GM12878 (cell line): ENCODE results near the gene RAP1GDS1.

- RAMPAGE, long total RNA, result no peak
- RRBS, 2 experiments, result no CpG with 5 or more reads among the region's 1 CpG
CAGE:
- cytosol, long polyA minus RNA, result no peak
- cytosol, long polyA plus RNA, result no peak
- long polyA plus RNA, result no peak
- nucleolus, long total RNA, result no peak
- nucleus, long polyA plus RNA, result no peak
- nucleus, long total RNA, result no peak
These were observed 522.1 kb downstream of the CCSER1 start for GRCh38 chr4:90649271-90649722.

GRCh38 chr4:93831854-93832648, 3.5 kb downstream of the ATOH1 start:
- RAMPAGE, long total RNA, result no peak
- RRBS, 2 experiments, result no CpG with 5 or more reads among the region's 23 CpGs
CAGE:
- cytosol, long polyA minus RNA, result no peak
- cytosol, long polyA plus RNA, result no peak
- long polyA plus RNA, result no peak
- nucleolus, long total RNA, result no peak
- nucleus, long polyA plus RNA, result no peak
- nucleus, long total RNA, result no peak

GRCh38 chr4:94407840-94408205, 43.9 kb upstream of the PDLIM5 start:
- RAMPAGE, long total RNA, result no peak
- RRBS, 2 experiments, result no CpG with 5 or more reads among the region's 2 CpGs
CAGE:
- cytosol, long polyA minus RNA, result no peak
- cytosol, long polyA plus RNA, result no peak
- long polyA plus RNA, result no peak
- nucleolus, long total RNA, result no peak
- nucleus, long polyA plus RNA, result no peak
- nucleus, long total RNA, result no peak

DNA sequence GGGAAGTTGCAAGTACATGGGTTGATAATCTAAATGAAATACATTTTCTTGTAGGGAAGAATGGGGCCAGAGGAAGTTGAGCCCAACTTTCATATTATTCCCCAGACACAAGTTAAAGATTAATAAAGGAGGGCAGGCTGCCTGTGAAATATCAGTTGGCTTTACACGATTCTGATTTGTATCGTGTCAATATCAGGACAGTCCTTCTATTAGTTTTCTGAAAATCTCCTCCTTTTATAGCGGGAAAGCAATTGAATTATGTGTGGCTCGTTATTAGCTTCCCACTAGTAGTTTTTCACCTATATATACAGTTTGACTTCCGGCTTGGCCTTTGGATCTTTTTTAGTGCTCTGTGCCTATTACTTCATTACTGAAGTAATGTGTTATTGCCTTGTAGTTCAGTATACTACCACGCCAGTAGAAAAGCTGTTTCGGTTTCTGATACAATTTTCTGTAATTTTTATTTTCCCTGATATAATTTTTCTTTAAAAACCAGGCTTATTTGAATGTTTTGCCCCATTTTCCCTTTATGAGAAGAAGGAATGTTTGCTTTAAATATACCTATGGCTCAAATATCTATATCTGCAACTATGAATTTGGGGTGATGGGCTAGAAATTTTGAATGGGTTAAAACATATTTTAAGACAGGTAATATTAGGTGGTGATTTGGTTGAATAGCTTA, 1.9 kb downstream of the PDLIM5 start:
- RAMPAGE, long total RNA, result no peak
- RRBS, 2 experiments, result no CpG with 5 or more reads among the region's 7 CpGs
CAGE:
- cytosol, long polyA minus RNA, result no peak
- cytosol, long polyA plus RNA, result no peak
- long polyA plus RNA, result no peak
- nucleolus, long total RNA, result no peak
- nucleus, long polyA plus RNA, result no peak
- nucleus, long total RNA, result no peak

DNA sequence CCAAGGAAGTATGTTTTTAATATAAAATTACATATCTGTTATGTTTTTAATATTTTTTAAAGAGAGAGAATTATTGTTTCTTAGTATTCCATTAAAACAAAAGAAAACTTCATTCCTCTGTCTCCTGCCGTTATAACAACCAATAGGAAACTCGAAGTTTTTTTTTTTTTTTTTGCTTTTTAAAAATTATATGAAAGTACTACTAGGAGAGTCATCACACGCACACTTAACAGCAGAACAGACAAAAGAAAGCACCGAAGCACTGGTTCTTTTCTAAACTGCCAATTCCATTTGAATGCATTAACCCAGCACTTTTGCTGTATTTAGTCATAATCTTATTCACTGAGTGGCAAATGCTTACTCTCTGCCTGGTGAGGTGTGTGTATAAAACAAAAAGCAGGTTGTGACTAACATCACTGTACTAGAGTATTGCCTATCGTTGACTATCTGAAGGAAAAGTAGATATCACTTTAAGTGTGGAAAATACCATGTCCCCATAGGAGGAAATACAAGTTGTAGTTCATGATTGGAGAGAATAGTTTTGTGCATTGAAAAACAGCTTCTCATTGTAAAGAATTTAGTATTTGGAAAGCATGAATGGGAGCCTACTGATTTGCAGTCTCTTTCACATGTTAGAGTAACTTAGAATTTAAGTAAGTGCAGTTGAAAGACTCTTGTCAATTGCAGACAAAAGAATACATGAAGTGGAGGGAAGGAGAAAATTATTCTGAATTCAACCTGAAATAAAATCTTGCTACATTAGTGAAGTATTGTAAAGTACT, 2.6 kb downstream of the PDLIM5 start:
- RAMPAGE, long total RNA, result no peak
- RRBS, 2 experiments, result no CpG with 5 or more reads among the region's 5 CpGs
CAGE:
- cytosol, long polyA minus RNA, result no peak
- cytosol, long polyA plus RNA, result no peak
- long polyA plus RNA, result no peak
- nucleolus, long total RNA, result no peak
- nucleus, long polyA plus RNA, result no peak
- nucleus, long total RNA, result no peak

- RAMPAGE, long total RNA, result no peak
- RRBS, 2 experiments, result no CpG with 5 or more reads among the region's 2 CpGs
CAGE:
- cytosol, long polyA minus RNA, result no peak
- cytosol, long polyA plus RNA, result no peak
- long polyA plus RNA, result no peak
- nucleolus, long total RNA, result no peak
- nucleus, long polyA plus RNA, result no peak
- nucleus, long total RNA, result no peak
These were observed 33.1 kb downstream of the PDLIM5 start for GRCh38 chr4:94484825-94485301.

DNA sequence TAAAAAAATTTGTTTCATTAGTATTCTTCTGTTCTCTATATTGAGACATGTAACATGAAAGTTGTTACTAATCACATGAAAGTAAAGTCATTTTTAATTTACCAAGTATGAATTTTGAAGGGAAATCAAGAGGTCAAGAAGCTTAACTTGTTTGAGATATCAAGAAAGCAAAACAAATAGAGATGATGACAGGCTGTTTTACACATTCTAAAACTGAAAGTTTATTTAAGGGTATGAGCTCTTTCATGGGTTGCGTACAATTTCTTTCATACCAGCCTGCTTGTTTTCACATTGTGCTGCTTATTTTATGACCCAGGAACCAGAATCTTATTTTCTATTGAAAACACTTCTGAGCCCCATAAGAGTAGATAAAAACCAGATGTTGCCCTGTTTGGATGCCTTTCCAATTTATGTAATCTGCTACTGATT, 74.1 kb downstream of the PDLIM5 start:
- RAMPAGE, long total RNA, result no peak
- RRBS, 2 experiments, result no CpG with 5 or more reads among the region's 1 CpG
CAGE:
- cytosol, long polyA minus RNA, result no peak
- cytosol, long polyA plus RNA, result no peak
- long polyA plus RNA, result no peak
- nucleolus, long total RNA, result no peak
- nucleus, long polyA plus RNA, result no peak
- nucleus, long total RNA, result no peak

DNA sequence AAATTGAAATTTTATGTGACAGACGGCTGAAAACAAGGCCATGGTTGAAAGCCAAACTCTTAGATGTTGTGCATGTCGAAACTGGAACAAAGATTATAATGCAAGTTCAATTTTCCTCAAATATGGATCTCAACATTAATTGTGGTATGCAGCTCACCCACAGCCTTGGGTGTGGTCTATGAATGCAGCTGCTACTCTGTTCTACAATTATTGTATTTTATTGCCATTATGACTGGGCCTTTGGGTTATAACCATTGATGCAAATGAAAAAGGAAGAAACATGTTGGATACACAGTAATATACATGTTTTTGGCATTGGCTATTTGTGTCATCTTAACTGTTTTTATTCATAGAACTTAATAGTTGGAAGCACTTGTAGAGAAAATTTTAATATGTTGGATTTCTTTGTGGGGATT, 107.8 kb downstream of the PDLIM5 start:
- RAMPAGE, long total RNA, result no peak
- RRBS, 2 experiments, result no CpG with 5 or more reads among the region's 2 CpGs
CAGE:
- cytosol, long polyA minus RNA, result no peak
- cytosol, long polyA plus RNA, result no peak
- long polyA plus RNA, result no peak
- nucleolus, long total RNA, result no peak
- nucleus, long polyA plus RNA, result no peak
- nucleus, long total RNA, result no peak

GRCh38 chr4:94599438-94600559, 148.1 kb downstream of the PDLIM5 start:
- RAMPAGE, long total RNA, result no peak
- RRBS, 2 experiments, result no CpG with 5 or more reads among the region's 4 CpGs
CAGE:
- cytosol, long polyA minus RNA, result no peak
- cytosol, long polyA plus RNA, result no peak
- long polyA plus RNA, result no peak
- nucleolus, long total RNA, result no peak
- nucleus, long polyA plus RNA, result no peak
- nucleus, long total RNA, result no peak

DNA sequence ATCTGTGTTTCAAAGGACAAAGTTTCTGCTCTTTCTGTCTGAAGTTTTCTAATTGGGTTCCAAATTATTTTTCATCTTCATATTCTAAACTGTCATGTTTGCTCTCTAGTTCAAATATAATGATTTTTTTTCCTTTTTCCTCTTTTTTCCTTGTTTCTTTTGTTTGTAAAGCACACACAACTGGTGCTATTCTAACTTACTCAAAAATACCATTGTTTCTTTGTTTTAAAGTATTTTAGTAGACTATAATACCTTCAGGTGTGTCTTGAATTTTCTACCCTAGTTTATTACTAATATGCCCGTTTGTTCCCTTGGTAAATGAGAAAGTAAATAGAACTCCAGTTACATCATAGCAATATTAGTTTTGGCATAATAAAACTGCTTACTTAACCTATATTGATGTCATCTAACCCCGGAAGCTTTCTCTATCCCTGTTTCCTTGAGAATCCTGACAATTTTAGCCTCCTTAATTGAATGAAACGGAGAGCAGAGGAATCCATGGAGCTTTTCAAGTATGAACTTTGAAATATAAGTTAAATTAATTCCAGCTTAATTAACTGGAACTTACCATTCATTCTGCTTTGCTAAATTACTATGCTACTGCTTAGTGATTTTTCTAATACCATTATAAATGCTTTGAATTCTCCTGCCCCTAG, 87.5 kb upstream of the BMPR1B start:
- RAMPAGE, long total RNA, result no peak
- RRBS, 2 experiments, result no CpG with 5 or more reads among the region's 3 CpGs
CAGE:
- cytosol, long polyA minus RNA, result no peak
- cytosol, long polyA plus RNA, result no peak
- long polyA plus RNA, result no peak
- nucleolus, long total RNA, result no peak
- nucleus, long polyA plus RNA, result no peak
- nucleus, long total RNA, result no peak

DNA sequence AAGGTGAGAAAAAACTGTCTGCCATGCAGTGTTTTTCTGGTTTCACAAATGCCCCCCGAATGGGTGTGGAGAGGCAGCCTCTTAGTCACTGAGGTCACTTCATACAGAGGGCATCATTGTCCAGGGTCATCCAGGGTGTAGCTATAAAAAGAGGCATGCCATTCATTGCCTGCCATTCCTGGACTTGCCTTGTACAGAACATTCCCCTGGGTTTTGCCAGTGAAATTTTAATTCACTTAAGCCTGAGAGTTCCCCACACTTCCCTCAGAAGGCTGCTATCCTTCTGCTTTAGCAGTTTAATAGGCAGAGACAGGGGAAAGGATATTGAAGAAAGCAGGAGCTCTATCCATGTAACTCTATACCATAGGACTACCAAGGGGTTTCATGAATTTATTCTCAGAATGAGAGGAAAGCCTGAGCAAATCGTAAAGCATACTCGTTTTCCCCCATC, 230.2 kb downstream of the UNC5C start:
- RAMPAGE, long total RNA, result no peak
- RRBS, 2 experiments, result no CpG with 5 or more reads among the region's 3 CpGs
CAGE:
- cytosol, long polyA minus RNA, result no peak
- cytosol, long polyA plus RNA, result no peak
- long polyA plus RNA, result no peak
- nucleolus, long total RNA, result no peak
- nucleus, long polyA plus RNA, result no peak
- nucleus, long total RNA, result no peak

DNA sequence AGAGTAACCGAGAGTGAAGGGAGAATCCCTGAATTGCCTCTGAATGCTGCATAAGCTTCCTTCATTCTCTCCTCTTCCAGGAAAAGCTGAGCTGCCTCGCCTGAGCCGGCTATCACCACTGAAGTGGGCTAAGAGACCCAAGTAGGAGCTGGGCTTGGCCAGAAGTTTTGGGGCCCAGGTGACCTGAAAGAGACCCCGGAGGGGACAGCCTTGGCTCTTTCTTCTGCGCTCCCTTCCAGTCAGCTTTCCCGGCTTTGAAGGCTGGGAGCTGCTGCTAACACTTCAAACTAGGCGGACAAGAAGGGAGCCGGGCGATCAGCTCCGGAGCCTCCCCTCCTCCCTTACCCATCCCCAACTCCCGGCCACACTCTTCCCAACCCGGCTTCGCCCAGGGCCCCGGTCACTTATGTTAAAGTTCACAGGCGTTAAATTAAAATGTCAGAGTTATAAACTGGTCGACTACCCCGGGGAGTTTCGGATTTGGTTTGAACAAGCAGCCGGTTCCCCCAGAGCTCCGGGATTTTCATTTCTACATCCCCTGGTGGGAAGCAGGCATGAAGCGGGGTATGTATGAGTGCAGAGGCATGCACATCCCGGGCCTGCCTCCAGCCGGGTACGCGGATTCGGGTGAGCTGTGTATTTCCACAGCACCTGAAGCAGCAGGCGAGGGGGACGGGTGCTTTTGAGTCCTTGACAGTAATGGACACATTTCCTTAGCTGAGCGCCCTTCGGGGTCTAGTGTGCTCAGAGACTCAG, 1.1 kb downstream of the UNC5C start:
- RAMPAGE, long total RNA, result no peak
- RRBS, 2 experiments, result 25 to 42% methylated on average over 9 to 12 of the region's 30 CpGs
CAGE:
- cytosol, long polyA minus RNA, result no peak
- cytosol, long polyA plus RNA, result no peak
- long polyA plus RNA, result no peak
- nucleolus, long total RNA, result no peak
- nucleus, long polyA plus RNA, result no peak
- nucleus, long total RNA, result no peak

DNA sequence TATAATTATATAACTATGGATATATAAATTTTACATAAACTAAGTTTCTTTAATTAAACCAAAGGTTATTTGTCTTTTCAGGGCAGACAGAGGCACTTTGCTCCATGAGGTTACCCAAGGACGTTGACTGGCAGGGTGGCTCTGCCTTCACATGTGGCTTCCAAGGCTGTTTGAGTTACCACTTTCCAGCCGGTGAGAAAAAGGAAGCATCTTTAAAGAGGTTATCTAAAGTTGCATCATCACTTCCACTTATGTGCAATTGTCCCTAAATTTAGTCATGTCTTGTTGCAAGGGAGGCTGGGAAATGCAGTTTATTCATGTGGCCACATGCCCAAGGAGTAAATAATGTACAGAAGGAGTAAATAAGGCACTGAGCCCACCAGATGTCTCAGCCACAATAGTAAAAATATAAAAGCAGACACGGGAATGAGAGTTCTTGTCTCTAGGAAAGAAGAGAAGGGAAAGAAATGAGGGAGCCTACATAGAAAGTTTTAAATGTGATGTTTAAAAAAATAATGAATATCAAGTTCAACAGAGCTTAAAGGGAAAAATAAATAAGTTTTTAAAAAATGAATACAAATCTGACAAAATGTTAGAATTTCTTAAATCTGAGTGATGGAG, 28.9 kb upstream of the RAP1GDS1 start:
- RAMPAGE, long total RNA, result no peak
- RRBS, 2 experiments, result no CpG with 5 or more reads among the region's 3 CpGs
CAGE:
- cytosol, long polyA minus RNA, result no peak
- cytosol, long polyA plus RNA, result no peak
- long polyA plus RNA, result no peak
- nucleolus, long total RNA, result no peak
- nucleus, long polyA plus RNA, result no peak
- nucleus, long total RNA, result no peak

GRCh38 chr4:98261072-98261788, at the start of gene RAP1GDS1:
Gene RAP1GDS1 (plus strand): TSS chr4:98261384.
- RAMPAGE, long total RNA, result no peak
- RRBS, 2 experiments, result 1 to 4% methylated on average over 15 to 27 of the region's 89 CpGs
CAGE:
- cytosol, long polyA minus RNA, result start-site peak on the plus strand at chr4:98261414-98261472, 57 reads
- cytosol, long polyA plus RNA, result no peak
- long polyA plus RNA, result start-site peak on the plus strand at chr4:98261364-98261472, 99 and 66 reads in 2 replicates
- nucleolus, long total RNA, result start-site peak on the minus strand at chr4:98261187-98261221, 6 reads
- nucleus, long polyA plus RNA, result no peak
- nucleus, long total RNA, result no peak

- RAMPAGE, long total RNA, result no peak
- RRBS, 2 experiments, result no CpG with 5 or more reads among the region's 10 CpGs
CAGE:
- cytosol, long polyA minus RNA, result no peak
- cytosol, long polyA plus RNA, result no peak
- long polyA plus RNA, result no peak
- nucleolus, long total RNA, result no peak
- nucleus, long polyA plus RNA, result no peak
- nucleus, long total RNA, result no peak
These were observed 59.7 kb downstream of the RAP1GDS1 start for GRCh38 chr4:98320889-98321316.

DNA sequence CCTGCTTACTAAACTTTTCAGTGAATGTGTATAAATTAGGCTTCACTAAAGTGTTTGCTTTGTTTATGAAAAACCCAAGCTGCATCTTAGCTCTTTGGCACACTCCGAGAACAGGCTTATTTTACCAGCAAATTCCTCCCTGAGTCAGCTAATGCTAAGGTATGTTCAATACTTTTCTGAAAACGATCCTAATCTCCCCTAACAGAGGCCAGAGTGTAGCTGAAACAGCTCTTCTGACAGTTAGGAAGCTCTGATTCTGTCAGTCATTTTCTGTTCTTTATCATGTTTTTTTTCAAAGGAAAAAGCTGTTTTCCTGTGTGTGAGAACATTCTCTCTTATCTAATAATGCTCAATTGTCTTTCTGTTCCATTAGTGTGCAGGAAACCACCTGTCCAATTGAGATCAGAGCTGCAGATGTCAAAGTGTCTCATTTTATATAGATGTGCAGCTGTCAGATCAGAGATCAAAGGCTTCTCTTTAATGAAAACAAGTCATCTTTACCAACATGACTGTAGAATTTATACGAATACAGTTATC, 30.4 kb upstream of the TSPAN5 start:
- RAMPAGE, long total RNA, result no peak
- RRBS, 2 experiments, result no CpG with 5 or more reads among the region's 3 CpGs
CAGE:
- cytosol, long polyA minus RNA, result no peak
- cytosol, long polyA plus RNA, result no peak
- long polyA plus RNA, result no peak
- nucleolus, long total RNA, result no peak
- nucleus, long polyA plus RNA, result no peak
- nucleus, long total RNA, result no peak

GRCh38 chr4:99139533-99140141, 4.5 kb downstream of the ADH4 start:
- RAMPAGE, long total RNA, result no peak
- RRBS, 2 experiments, result no CpG with 5 or more reads among the region's 4 CpGs
CAGE:
- cytosol, long polyA minus RNA, result no peak
- cytosol, long polyA plus RNA, result no peak
- long polyA plus RNA, result no peak
- nucleolus, long total RNA, result no peak
- nucleus, long polyA plus RNA, result no peak
- nucleus, long total RNA, result no peak

DNA sequence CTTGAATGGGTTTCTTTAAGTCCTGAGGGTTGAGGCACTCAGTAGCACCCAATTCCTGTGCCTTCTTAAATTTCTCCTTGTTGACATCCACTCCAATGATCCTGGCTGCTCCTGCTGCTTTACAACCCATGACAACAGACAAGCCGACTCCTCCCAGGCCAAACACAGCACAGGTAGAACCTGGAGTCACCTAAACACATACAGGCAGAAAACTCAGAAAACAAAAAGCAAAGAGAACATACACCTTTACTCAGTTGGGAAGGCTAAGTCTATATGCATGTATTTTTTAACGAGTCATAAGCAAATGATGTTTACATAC, 10.3 kb downstream of the ADH6 start:
- RAMPAGE, long total RNA, result no peak
- RRBS, 2 experiments, result no CpG with 5 or more reads among the region's 2 CpGs
CAGE:
- cytosol, long polyA minus RNA, result no peak
- cytosol, long polyA plus RNA, result no peak
- long polyA plus RNA, result no peak
- nucleolus, long total RNA, result no peak
- nucleus, long polyA plus RNA, result no peak
- nucleus, long total RNA, result no peak

DNA sequence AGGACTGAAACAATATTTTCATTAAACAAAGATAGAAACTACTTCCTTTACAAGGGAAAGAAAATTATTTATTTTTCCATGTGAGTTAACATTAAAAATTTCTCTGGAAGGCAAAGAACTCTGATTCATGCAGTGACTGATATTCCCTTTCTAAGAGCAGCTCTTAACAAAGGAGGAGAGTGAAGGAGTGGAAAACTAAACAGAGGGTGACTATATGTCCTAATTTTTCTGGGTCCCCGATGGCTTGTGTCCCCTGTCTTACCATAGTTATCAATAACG, 40.1 kb downstream of the ADH7 start:
- RAMPAGE, long total RNA, result no peak
- RRBS, 2 experiments, result no CpG with 5 or more reads among the region's 2 CpGs
CAGE:
- cytosol, long polyA minus RNA, result no peak
- cytosol, long polyA plus RNA, result no peak
- long polyA plus RNA, result no peak
- nucleolus, long total RNA, result no peak
- nucleus, long polyA plus RNA, result no peak
- nucleus, long total RNA, result no peak

- RAMPAGE, long total RNA, result no peak
- RRBS, 2 experiments, result no CpG with 5 or more reads among the region's 5 CpGs
CAGE:
- cytosol, long polyA minus RNA, result no peak
- cytosol, long polyA plus RNA, result no peak
- long polyA plus RNA, result no peak
- nucleolus, long total RNA, result no peak
- nucleus, long polyA plus RNA, result no peak
- nucleus, long total RNA, result no peak
These were observed 30.5 kb downstream of the ADH7 start for GRCh38 chr4:99404362-99405238.